HCT116 (cell line): ENCODE measurements around a stretch of chr13.

DNA sequence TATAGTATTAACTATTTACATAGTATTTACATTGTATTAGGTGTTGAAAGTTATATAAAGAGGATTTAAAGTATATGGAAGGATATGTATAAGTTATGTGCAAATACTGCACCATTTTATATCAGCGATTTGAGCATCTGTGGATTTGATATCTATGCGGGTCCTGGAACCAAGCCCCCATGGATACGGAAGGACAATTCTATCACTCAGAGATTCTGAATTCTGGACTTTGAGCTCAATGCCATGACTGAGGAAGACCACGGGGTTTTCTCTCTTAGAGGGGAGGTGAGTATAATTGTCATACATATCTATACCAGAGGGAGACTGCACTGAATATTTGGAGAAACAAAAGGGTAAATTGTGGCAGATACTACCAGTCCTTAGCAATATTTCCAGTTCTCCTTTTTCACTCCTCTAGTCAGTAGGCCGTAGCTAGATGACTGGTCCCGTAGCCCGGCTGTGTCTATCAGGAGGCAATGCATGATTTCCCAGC, 929.3 kb downstream of the TBC1D4 start:
- RRBS = no CpG with 5 or more reads among the region's 7 CpGs

DNA sequence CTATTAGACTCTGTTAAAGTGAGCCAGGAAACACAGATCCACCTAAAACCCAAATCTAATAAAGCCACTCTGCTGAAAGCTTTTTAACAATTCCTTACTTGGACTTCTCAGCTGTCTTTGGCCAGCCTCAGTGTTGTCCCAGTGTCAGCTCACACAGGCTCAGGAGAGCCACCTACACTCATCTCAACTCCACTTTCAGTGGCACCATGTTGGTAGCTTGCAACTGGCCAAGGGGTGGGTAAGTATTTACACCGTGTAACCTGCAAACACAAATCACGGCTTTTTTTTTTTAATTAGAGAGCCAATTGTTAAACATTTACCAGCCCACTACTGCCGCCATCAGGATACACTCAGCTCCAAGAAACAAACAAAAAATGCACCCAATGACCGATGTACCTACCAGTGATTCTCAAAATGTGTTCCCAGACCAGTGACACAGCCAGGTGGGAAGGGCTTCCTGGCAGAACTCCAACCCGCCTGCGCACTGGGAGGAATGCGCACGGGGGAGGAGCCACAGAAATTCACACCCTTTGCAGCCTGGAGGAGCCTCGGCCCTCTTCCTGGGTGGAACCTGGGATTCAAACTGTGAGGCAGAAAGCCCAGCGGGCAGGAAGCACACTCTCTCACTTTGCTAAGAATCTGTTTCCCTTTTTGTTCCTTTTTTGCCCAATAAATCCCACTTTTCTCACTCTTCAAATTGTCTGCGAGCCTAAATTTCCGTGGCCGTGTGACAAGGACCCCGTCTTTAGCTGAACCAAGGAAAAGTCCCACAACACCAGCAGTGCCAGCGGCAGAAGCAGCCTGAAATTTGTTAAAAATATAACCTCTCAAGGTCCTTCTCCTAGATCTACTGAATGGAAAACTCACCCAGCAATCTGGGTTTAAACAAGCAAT, 255.9 kb downstream of the TBC1D4 start:
- RRBS = no CpG with 5 or more reads among the region's 15 CpGs

DNA sequence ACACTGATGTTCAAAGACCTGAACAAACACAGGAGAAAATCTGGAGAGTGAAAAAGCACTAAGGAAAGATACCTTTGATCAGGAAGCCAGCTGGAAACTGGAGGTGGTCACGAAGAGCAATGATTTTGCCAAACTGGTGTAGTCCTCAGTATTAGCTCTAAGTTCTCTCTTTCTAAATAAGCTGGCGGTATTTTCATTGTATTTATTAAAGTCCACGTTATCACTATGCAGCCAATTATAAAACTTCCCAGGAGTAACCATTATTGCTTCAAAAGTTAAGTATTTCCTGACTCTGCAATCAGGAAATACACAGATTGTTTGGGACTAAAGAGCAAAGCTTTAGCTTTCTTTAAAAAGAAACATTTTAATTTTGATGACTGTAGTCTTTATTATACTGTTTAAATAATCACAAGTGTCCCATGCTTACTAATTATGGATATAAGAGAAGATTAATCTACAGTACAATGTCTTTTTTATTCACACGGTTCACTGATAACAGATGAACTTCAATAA, 115.1 kb downstream of the TBC1D4 start:
- RRBS = no CpG with 5 or more reads among the region's 4 CpGs

- RRBS = no CpG with 5 or more reads among the region's 10 CpGs
Observed at GRCh38 chr13:75704849-75705374, 68.8 kb downstream of the LMO7 start.

DNA sequence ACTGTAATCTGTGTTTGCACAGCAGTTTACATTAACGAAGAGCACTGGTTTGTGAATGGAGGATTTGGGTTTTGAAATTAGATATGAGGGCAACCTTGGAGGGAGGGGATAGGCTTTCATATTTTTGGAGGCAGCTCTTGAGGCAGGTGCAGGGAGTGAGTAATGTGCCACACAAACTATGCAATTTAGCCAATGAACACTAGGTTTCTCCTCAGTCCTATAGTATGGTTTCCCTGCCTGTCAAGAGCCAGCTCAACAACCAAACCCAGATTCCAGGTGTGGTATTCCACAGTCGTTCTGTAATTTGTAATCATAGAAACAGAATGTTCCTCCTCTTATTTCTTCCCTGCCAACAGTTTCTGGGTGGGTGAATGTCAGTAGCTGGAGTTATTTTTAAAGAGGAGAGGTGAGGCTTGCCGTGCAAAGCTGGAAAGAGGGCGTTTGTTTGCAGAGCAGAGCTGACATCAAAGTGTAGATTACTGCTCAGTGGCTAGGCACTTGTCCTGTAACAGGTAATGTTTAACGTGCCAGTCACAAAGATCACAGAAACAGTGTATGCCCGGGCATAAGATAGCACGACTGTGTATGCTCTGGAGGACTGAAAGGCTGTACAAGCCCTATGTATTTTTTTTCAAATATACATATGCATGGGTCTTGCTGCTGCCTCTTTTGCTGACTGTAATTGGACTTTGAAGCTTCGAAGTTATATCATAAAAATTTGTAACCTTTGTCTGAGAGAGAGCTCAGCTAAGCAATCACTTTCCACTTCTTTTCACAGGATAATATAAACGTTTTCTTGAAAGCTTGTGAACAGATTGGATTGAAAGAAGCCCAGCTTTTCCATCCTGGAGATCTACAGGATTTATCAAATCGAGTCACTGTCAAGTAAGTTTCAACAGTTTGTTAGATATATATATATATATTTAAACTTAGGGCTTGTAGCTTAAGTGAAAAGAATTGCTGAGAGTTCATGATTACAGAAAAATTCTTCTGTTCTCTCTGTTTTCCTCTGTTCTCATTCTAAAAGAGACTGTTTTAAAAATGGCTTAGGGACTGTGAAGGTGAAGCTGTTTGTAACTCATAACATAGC, 124.4 kb downstream of the LMO7 start:
- RRBS = no CpG with 5 or more reads among the region's 10 CpGs

DNA sequence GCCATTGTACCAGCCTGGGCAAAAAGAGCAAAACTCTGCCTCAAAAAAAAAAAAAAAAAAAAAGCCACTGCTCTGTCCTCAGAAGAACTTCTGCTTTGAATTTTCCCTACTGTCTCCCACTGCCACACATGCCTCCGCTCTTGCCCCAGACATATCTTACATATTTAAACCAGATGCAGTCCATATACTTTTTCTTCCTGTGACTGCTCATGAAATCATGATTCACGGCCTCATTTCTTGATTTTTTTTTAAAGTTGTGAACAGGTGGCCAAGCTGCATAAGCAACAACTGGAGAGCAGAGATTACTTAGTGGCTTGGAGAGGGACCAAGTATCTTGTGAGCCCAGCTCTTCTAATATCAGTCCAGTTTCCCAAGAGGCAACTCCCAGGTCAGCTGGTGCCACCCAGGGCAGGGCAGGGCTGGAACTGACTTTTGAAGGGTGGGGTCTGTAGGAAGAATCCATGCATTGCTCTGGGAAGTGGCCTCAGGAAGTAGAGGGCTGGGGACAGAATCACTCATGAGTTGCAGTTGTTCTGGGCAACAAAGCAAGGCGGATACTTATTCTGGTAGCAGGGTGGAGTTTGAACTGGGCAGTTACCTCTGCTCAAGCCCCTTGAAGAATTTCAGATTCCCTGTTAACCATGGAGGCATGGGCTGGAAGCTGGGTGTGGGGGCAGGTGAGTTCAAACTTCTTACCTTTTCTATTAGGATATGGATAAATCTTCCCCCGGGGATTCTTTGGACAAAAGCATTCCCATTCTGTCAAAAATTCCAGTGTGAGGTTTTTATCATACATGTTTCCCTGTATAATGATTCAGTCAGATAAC, 152.5 kb downstream of the LMO7 start:
- RRBS = no CpG with 5 or more reads among the region's 4 CpGs

GRCh38 chr13:75789463-75789929, 153.4 kb downstream of the LMO7 start:
- RRBS = no CpG with 5 or more reads among the region's 7 CpGs

GRCh38 chr13:75796966-75797376, 160.8 kb downstream of the LMO7 start:
- RRBS = no CpG with 5 or more reads among the region's 4 CpGs

DNA sequence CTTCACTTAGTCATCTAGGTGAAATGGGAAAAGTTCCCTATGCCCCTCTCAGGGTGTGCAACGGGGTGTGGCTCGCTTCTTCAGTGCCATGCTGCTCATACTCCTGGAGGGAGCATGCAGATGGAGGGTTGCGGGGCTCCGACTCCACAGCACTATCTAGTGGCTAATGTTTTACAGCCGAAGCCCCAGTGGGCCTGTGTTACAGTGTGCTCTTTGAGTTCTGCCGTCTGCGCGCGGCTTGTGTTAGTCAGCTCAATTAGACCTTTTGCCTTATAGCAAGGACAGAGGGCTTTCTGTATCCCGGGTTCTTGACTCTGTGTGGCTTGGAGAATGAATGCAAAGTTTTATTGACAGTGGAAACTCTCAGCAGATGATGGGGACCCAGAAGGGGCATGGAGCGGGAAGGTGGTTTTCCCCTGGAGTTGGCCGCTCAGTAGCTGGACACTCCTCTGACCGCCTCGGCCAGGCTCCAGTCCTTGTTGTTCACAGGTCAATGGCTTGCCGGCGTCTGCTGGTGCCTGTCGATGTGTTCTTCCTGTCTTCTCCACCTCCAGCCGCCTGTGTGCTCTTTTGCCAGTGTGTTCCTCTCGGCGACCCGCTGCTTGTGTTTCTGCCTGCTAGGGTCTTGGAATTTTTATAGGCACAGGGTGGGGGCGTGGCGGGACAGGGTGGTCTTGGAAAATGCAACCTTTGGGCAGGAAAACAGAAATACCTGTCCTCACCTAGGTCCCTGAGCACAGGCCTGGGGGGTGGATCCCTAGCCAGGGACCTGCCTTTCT, 383.5 kb downstream of the LMO7 start:
- RRBS = no CpG with 5 or more reads among the region's 23 CpGs

DNA sequence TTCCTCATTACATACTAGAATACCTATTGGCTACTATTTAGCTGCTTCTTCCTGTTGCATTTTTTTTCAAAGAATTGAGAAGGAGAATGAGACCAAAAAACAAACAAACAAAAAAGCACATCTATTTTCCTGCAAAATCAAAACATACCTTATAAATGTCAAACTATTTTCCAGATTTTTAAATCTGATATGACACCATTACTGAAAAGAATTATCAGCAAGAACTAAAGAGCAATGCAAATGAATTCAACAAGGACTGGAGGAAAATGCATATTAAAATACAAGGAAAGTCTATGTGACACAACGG, 162.0 kb downstream of the KCTD12 start:
- RRBS = no CpG with 5 or more reads among the region's 1 CpG

- RRBS = no CpG with 5 or more reads among the region's 3 CpGs
Observed at GRCh38 chr13:76998646-76999041, 6.8 kb downstream of the CLN5 start.

DNA sequence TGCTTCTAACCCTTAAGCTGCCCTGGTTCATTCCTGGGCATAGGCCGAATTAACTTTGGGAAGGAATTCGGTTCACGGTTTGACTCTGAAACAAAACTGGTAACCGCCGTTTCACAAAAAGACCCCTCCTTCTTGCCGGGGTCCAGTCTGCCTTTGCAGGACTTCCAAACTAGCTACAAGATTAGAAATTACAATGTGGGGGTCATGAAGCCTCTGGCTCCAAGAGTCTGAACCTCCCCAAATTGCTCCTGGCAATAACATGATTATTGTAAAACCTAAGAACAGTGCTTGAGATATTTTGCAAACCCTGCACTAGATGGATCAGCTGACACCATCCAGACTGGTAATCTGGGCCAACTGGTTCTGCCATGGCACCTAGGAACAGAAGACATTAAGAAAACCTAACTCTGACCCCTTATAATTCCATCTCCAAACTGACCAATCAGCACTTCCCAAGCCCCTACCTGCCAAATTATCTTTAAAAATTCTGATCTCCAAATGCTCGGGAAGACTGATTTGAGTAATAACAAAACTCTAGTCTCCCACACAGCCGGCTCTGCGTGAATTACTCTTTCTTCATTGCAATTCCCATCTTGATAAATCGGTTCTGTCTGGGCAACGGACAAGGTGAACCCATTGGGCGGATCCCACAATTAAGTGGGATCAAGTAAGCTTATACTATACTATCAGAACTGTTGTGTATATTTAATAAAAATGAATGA, 13.6 kb downstream of the FBXL3 start:
- RRBS = no CpG with 5 or more reads among the region's 12 CpGs

DNA sequence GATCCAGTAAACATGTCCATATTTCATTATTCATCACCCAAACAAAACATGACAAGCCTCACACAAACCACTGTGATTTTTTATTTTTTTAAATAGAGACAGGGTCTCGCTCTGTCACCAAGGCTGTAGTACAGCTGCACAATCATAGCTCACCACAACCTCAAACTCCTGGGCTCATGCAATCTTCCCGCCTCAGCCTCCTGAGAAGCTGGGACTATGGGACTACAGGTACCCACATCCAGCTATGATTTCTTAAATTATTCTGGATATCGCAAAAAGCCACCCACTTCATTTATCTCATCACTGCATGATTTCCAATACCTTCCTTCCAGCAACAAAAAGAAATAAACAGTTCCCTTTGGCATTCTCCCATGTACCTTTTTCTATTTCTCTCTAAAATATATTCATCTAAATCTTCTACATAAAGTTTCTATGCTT, 6.3 kb downstream of the FBXL3 start:
- RRBS = no CpG with 5 or more reads among the region's 3 CpGs

DNA sequence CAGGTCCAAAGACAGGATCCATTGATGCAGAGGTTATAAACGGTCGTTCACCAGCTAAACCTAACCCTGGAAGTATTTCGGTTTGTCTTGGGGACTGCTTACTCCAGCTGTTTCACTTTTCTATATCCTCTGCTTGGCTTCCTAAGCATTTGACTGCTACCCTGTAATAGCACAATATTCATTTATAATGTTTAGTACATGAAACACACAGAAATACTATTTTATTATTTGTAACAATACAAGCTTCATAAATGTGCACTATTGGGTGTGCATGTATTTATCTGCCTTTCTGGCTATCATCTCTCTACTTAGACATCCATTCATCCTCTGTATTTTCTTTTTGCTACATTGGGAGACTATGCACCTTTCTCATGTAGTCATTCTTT, 26.5 kb upstream of the FBXL3 start:
- RRBS = no CpG with 5 or more reads among the region's 3 CpGs

GRCh38 chr13:77110549-77111151, 83.7 kb upstream of the FBXL3 start:
- RRBS = no CpG with 5 or more reads among the region's 6 CpGs

DNA sequence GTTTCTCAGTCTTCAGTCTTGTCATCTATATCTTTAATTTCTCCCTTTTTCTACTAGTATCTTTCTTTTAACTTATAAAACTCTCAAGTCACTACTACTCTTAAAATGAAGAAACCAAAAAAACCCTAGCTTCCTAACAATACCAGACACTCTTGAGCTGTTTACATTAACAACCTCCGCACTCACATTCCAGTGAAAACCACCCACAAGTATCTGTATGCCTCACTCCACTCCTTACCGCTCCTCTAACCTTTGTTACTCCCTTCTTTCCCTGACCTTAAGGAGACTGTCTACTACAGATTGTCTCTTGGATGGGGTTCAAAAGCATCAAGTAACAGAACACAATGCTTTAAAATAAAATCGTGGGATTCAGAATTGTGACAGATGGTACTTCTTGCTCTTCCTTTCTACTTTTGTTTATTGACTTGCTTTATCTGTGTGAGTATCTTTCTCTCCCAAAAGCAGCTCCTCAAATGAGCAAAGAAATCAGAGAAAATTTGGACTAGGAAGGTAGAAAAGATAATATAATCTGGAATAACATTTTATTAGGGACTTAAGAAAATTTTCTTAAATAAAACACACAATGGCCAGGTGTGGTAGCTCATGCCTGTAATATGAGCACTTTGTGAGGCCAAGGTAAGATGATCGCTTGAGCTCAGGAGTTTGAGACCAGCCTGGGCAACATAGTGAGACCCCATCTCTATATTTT, 110.1 kb upstream of the FBXL3 start:
- RRBS = no CpG with 5 or more reads among the region's 4 CpGs

GRCh38 chr13:77165218-77165706, 138.3 kb upstream of the FBXL3 start:
- RRBS = no CpG with 5 or more reads among the region's 4 CpGs

DNA sequence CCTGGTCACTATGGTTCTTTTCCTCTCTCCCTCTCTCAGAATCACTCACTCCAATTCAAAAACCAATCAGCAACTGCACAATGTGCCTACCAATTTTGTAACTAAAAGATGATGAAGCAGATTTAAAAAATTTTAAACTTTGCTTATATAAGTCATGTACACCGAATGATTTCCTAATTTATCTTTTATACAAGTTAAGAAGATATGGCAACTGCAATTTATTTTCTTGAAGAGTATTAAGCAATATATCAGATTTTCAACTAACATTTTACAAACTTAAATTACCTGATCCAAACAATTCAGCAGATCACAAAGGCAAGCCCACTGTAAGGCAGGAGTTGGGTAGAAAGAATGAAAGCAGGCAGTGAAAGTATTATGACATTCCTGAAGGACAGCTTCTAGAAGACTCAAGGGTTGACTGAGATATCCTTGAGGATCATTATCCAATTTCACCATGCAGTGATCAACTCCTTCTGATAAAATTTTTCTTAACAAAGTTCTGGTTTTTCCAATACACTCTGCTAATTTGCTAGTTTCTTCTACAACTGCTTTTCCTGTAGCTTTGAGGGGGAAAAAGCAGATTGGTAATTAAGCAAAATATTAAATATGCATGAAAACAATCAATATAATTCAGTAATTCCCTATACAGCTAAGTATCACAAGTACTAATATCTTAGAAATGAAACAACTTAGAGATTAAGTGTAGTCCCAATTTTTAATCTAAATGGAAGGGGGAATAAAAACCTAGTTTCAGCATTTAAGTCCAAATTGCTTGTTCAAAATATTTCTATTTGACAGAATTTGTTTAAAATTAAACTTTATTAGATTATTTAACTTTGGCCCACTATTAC, 141.9 kb downstream of the MYCBP2 start:
- RRBS = no CpG with 5 or more reads among the region's 1 CpG

DNA sequence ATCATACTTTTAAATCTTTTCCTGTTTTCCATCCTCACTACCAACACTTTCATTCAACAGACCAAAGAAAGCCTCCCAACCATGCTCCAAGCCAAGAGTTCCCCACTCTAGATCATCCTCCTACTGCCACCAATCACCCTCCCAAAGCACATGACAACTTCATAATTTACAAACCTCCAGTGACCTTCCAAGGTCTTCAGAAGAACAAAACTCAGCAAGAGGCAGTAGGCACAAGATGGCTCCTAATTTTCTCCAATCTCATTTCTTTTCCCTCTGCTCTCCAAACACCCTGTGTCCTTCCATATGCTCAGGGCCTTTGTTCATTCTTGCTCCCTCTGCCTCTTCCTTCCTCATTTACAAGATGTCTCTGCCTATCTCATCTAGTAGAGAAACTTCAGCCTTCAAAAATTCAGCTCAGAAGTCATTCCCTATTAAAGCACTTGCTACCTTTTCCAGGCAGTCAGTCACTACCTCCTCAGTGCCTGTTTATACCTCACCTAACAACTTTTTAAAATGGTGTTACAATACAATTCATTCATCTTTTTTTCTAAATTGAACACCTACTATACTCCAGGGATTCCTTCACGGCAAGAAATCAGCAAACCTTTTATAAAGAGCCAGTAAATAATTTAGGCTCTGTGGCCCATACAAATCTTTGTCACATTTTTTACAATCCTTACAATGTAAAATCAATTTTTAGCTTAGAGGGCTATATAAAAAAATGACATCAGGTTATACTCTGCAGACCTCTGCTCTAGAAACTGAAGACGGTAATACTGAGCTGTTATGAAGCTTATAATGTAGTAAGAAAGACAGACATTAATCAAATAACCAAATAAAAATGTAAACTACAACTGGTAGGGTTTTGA, 75.1 kb downstream of the MYCBP2 start:
- RRBS = no CpG with 5 or more reads among the region's 2 CpGs

DNA sequence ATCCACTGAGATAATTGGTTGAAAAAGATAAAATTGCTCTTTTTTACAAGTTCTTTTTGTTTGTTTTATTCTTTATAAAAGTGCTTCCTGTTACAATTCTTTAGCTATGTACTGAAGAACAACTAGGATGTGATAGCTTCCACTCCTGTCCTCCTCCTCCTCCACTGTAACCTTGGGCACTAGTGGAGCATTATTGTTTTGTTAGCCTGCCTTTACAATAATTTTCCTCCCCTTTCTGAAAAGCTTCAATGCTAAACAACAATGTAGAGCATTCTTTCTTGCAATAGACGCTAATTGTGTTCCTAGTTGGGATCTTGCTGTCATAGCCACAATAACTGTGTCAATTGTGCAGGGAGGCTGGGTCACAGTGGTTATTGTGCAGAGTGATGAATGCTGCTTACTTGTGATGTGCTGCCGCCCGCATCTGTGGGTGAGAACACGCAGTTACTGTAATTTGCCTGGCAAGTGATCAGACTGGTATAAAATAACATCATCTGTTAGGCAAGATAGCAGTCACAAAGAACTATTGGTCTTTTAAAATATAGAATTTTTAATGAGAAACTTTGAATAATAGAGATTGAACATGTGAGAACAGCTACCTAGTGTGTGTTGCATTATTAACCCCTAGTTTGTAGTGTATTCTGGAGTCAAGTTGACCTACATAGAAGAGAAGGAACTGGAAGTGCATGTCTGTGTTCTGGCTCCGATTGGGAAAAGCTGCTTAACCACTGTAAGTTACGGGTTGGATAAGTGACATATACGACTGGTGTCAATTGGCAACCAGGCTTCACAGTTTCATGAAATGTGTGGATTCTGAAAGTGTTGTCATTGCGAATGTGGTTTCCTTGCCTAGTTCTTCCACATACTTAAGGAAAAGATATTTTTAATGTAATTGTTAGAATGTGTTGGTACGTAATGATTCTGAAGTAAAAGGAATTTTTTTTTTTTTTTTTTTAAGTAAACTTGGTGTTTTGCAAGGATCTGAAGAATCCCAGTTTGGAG, 43.5 kb downstream of the SLAIN1 start:
- RRBS = no CpG with 5 or more reads among the region's 9 CpGs